ENCODE measurements around a stretch of chr5.

DNA sequence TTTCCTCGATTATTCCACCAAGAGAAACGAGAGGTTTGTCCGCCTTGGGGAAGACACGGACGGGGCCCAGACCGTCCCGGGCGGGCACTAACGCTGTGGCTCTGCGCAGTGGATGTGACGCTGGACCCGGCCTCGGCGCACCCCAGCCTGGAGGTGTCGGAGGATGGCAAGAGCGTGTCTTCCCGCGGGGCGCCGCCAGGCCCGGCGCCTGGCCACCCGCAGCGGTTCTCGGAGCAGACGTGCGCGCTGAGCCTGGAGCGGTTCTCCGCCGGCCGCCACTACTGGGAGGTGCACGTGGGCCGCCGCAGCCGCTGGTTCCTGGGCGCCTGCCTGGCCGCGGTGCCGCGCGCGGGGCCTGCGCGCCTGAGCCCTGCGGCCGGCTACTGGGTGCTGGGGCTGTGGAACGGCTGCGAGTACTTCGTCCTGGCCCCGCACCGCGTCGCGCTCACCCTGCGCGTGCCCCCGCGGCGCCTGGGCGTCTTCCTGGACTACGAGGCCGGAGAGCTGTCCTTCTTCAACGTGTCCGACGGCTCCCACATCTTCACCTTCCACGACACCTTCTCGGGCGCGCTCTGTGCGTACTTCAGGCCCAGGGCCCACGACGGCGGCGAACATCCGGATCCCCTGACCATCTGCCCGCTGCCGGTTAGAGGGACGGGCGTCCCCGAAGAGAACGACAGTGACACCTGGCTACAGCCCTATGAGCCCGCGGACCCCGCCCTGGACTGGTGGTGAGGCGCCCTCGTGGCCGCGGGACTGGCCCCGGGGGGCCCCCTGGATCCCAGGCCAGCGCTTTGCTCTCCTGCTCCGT, 19.3 kb downstream of the BTNL9 start:
- PRO-cap, result no peak
- RAMPAGE, long total RNA, result no peak

- PRO-cap, result no peak
- RAMPAGE, long total RNA, result no peak
Measured at GRCh38 chr5:181070048-181070529, 30.0 kb downstream of the BTNL9 start.

DNA sequence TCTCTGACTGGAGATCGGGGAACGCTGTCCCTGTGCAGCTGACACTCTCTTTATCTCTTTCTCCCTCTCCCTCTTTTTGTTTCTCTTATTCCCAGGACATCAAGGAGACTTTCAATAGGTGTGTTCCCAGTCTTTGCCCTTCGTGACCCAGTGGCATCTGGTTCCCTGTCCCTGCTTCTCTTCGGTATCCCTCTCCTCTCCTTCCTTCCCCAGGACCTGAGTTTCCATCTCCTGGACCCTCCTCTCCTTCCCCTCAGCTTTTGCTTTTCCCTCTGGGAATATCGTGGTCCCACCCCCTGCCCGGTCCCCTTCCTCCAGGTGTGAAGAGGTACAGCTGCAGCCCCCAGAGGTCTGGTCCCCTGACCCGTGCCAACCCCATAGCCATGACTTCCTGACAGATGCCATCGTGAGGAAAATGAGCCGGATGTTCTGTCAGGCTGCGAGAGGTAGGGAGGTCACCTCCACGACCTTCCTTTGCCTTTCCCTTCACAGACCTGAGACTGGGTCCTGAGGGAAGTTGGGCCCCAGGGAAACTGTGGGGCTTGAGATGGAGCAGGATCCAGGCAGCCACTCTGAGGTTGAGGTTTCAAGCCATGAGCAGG, 10.3 kb downstream of the RACK1 start:
- PRO-cap, result no peak
- RAMPAGE, long total RNA, result no peak

DNA sequence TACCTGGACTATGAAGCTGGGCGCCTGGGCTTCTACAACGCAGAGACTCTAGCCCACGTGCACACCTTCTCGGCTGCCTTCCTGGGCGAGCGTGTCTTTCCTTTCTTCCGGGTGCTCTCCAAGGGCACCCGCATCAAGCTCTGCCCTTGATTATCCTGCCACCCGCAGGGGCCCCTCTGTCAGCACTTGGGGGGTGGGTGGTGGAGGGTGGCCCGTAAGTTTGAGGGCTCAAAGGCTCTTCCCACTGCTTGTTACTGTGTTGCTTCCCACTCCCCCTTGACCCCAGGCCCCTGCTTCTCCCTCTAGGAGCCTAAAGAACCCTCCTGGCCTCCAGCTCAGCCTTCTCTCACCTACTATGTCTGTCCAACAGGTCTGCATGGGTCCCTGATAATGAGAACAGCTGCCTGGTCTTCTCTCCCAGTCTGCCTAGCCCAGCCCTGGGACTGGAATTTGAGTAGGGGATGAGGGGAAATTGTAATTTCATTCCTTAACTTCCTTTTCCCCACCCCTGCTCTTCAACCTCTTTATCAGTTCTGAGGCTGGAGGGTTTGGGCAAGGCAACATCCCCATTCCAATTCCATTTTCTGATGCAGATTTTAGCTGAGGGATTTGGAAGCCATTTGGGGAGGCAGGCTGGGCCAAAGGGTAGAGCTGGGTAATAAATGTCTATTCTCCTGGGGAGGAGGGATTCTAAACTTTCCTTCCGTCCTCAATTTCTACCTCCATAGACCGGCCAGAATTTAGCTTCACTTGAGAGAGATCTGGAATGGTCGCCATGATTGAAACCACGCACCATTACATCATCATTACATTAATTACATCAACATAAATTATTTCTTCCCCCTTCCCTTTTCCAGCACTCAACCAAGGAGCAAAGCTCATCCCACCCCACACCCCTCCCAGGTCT, 8.8 kb downstream of the RACK1 start:
- PRO-cap, result no peak
- RAMPAGE, long total RNA, result no peak

Measured in vagina (tissue), 1 donor.